Parietal lobe (tissue), 2 donors: Measurements from ENCODE around the gene CD55.

- RAMPAGE, long total RNA = no peak
These were observed 1.7 kb upstream of the DYRK3 start for GRCh38 chr1:206633589-206634115.

DNA sequence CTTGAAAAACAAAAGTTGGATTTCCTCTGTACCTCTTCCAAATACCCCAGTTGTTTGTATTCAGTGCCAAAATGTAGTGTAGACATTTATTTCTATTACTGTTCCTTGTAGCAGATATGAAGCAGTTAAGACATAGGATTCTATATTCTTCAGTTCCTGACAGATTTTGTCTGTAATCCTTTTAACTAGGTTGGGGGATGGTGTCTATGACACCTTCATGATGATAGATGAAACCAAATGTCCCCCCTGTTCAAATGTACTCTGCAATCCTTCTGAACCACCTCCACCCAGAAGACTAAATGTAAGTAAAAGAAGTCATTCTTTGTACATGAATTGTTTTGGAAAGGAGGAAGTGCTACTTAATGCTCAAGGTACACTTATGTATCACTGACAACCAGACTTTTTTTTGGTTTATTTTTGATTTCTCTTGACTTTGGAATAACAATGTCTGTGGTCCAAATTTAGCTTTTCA, 2.2 kb downstream of the DYRK3 start:
- RAMPAGE, long total RNA = no peak

- RAMPAGE, long total RNA = no peak
These were observed 14.8 kb downstream of the MAPKAPK2 start for GRCh38 chr1:206699384-206699947.

DNA sequence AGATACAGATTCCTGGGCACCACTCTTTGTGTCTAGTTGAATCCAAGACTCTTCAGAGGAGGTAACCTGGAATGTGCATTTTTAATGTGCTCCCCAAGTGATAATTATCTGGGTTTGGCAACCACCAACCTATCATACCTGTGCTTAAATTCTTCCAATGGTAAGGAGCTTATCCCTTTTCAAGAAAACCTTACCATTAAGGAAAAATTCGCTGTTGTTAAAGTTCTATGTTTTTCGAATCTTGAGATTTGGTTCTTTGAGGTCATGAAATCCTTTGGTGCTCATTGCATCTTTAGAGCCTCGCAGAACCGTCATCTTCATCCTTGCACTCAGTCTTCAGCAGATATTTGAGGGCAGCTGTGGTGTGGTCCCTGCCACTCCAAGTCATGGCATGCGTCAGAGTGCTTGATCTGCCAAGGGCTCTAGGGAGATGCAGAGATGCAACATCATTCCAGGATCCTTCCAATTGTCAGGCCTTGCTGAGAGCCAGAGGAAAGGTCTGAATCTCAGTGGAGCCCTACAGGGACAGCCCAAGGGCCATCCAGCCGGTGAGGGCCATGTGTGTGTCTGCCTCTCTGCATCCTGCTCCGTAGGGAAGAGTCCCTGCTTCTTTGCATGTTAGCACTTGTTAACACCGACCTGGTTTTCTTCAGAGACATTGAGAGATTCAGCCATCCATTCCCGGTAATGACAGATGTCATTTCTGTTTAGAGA, 17.4 kb downstream of the MAPKAPK2 start:
- RAMPAGE, long total RNA = no peak

- RAMPAGE, long total RNA = no peak
These were observed 38.9 kb downstream of the MAPKAPK2 start for GRCh38 chr1:206723370-206724178.

DNA sequence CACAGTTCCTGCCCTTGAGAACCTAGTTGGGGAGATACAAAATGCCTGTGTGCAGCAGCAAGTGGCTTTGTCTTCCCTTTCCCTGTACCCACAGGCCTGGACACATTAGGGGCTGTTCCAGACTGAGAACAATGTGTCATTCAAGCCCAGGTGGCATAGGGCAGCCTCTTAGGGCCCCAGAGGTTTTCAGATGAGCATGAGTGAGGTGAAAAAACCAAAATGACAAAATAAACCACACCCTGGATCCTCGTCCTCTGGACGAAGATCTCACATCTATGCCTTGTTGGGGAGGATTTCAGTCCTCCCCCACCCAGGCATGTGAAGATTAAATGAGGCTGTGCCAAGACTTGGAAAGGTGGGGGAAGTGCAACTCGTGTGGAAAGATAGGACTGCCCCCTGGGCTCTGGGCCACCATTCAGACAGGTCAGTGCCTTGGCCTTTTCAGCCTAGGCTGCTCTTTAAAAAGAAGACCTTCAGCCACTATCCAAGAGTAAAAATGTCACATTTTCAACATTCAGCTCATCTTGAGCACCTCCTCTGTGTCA, 32.8 kb upstream of the IL19 start:
- RAMPAGE, long total RNA = no peak

- RAMPAGE, long total RNA = no peak
These were observed 689 bp downstream of the IL19 start for GRCh38 chr1:206770955-206771969.

- RAMPAGE, long total RNA = no peak
These were observed 10.9 kb downstream of the PIGR start for GRCh38 chr1:206935206-206935929.

- RAMPAGE, long total RNA = no peak
These were observed 9.1 kb downstream of the PIGR start for GRCh38 chr1:206936871-206937956.

- RAMPAGE, long total RNA = no peak
These were observed 30.8 kb downstream of the C1orf116 start for GRCh38 chr1:207001619-207002382.

DNA sequence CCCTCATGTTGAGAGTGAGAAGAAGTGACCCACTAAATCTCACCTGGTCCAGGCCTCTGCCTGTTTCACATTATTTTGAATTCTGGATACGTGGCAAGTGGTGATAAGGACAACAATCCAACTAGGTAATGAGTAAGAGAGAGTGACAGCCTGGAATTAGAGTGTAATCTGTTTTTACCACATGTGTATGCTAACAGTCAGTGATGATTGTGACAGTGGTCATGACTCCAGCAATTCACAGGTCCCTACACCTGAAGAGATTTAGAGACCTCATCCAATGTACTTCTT, 14.9 kb downstream of the C1orf116 start:
- RAMPAGE, long total RNA = no peak

- RAMPAGE, long total RNA = no peak
These were observed 14.4 kb downstream of the C1orf116 start for GRCh38 chr1:207017965-207018700.

GRCh38 chr1:207028859-207029450, 3.6 kb downstream of the C1orf116 start:
- RAMPAGE, long total RNA = no peak

DNA sequence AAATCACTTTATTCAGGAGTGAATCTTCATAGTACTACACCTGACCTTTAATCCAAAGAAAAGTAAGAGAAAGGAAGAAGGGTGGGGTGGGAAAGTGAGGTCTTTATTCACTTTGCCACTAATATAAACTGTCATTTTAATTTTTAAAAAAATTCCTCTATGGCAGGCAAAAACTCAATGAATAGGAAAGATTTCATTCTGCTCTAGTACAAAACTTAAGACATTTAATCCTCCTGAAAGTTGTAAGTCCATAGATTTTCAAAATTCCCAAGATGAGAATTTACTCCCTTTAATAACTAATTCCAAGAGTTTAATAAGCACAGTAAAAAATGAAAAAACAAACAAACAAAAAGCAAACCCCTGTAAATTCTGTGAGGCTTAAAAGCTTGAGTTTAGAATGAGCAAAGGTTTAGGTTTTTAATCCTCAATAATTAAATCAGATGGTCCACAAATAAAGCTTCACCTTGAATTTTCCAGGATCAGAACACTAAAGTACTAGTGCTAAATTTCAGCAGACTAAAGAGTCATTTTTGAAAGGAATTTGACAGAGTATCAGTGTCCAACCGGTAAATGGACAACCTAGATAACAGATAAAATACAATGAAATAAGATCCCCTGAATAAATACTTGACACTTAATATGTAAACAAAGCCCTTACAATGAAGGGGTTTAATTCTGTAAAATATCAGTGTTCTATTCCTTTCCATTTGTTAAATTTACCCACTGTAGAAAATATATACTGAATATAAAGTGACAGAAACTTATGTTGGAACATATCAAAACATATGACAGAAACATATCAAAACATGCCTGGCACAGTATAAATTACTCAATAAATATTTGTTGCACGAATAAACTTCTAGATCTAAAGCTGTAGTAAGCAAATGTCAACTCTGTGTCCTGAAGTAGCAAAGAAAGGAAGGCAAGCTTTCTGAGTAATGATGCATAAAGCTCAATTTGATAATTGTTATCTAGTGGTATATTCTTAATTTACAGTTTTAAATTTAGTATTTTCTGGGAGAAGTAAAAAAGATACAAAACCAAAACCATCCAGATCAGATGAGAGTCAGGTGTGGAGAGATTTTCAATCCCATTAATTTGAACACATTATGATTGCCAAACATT, 4.6 kb downstream of the YOD1 start:
- RAMPAGE, long total RNA = no peak

DNA sequence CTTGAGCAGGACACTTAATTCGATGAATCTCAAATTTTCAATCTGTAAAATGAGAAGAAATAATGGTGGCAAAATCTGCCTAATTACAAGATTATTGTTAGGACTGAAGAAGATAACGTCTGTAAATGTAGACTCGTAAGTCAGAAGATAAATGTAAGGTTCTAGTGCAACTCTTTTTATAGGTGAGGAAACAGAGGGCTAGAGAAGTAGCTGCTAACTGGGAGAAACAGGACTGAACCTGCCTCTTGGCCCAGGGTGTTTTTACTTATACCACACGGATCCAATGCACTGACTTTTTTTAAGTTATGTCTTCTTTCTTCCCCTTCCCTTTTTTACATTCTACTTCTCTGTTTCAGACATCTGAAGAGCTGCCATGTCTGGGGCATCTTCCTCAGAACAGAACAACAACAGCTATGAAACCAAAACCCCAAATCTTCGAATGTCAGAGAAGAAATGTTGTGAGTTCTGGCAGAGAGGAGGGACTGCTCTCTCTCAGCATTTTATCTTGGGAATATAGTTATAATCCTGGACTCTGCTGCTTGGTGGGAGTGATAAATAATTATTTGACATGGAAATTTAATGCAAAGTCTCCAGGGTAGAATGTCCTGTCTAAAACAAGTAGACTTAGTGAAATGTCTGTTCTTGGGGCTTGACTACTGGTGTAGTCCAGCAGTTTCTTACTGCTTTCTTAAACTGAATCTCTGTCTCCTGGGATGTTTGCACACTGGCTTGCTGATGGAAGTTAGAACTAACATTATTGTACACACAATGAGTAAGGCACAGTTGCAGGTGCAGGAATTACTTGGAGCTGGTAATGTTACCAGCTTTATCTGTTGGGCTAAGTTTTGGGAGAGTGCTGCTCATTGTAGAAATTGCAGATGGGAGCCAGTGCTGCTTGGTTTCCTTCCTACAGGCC, 1.5 kb downstream of the PFKFB2 start:
- RAMPAGE, long total RNA = no peak

DNA sequence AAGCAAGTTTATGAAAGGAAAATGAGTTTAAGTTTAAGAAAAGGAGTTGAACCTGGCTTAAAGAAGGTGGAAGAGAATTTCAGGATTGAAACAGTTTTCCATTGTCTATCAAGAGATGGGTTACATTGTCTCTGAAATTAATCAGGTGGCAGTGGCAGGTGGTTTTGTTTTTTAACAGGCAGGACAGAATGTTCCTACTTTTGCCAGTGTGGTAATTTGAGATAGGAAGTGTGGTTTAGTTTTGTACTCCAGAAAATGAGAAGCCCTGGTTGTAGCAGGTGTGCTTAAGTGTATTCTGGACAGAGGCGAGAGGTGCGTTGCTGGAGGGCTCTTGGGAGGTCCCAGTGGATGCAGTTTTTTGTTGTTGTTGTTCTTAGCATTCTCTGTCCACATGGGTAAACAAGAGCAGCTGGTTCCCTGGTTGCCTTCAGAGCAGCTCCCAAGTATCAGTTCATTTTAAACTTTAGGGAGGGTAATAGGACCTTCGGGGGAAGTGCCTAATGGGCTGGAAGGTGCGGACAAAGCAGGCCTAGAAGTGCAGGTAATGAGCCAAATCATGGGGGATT, 5.8 kb downstream of the PFKFB2 start:
- RAMPAGE, long total RNA = no peak

GRCh38 chr1:207105917-207106498, 2.0 kb downstream of the C4BPA start:
- RAMPAGE, long total RNA = no peak

- RAMPAGE, long total RNA = no peak
These were observed at the start of gene CD55 for GRCh38 chr1:207321388-207322338. Gene CD55, plus strand, starts transcription at chr1:207321678.

DNA sequence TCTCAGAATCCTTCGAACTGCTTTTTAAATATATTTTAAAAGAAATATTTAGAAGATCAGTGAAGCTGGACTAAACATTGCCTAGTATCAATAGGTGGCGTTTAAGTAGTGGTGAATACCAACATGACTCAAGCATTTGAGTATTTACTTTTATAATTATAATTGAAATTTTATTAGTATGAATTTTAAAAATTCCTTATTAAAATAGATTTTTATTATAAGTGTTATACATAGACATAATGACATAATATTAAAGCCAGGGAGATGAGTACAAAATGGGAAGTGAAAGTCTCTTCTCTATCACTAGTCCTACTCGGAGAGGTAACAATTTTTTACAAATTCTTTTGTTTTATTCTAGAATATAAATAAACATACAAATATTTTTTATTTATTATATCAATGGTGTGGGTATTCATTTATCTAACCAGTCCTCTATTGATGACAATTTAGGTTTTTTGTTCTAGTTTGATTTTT, 10.4 kb downstream of the CD55 start:
- RAMPAGE, long total RNA = no peak

- RAMPAGE, long total RNA = no peak
These were observed 41.1 kb downstream of the CD55 start for GRCh38 chr1:207362375-207363202.